H7 (cell line): ENCODE measurements around the genes ATAD2B, TP53I3, PFN4 and NCOA1.

DNA sequence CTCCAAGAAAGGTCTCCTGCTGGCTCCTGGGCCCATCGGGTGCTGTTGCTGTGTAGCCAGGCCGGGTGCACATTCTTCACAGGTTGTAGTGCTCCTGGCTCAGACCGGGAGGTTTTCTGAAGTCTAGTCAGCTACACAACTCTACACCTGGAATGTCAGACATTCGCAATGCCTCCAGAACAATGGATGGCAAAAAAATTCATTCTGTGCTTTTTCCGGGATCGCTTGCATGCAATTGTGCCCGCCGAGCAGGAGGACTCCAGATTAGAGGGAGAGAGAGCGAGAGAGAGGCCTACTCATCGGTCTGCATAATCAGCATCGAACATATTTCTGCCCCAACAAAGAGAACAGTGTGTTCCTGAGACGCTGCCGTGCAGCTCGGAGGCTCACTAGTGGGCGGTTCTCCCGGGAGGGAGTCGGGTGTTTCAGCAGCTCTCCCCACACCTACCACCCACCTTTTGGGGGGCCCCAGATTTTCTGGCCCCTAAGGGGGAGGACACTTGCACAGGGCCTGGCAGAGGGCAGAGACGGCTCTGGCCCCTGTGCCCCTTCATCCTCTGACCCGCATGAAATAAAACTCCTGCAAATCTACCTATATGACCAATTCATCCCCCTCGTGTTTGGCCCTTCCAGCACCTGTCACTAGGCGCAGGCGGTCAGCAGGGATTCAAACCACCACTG, 117.2 kb downstream of the KLHL29 start:
- RAMPAGE, long total RNA = no peak

GRCh38 chr2:23532345-23533096, 147.5 kb downstream of the KLHL29 start:
- RAMPAGE, long total RNA = no peak

GRCh38 chr2:23595136-23595666, 210.2 kb downstream of the KLHL29 start:
- RAMPAGE, long total RNA = no peak

GRCh38 chr2:23600250-23600820, 215.4 kb downstream of the KLHL29 start:
- RAMPAGE, long total RNA = no peak

GRCh38 chr2:23669938-23670455, 256.9 kb downstream of the ATAD2B start:
- RAMPAGE, long total RNA = no peak

GRCh38 chr2:23926671-23927581, at the start of gene ATAD2B:
Gene ATAD2B (minus strand): TSS chr2:23927123.
- RAMPAGE, long total RNA = no peak

GRCh38 chr2:24083676-24084653, 669 bp downstream of the TP53I3 start:
- RAMPAGE, long total RNA = start-site peak on the minus strand at chr2:24084357-24084414, 36 reads

DNA sequence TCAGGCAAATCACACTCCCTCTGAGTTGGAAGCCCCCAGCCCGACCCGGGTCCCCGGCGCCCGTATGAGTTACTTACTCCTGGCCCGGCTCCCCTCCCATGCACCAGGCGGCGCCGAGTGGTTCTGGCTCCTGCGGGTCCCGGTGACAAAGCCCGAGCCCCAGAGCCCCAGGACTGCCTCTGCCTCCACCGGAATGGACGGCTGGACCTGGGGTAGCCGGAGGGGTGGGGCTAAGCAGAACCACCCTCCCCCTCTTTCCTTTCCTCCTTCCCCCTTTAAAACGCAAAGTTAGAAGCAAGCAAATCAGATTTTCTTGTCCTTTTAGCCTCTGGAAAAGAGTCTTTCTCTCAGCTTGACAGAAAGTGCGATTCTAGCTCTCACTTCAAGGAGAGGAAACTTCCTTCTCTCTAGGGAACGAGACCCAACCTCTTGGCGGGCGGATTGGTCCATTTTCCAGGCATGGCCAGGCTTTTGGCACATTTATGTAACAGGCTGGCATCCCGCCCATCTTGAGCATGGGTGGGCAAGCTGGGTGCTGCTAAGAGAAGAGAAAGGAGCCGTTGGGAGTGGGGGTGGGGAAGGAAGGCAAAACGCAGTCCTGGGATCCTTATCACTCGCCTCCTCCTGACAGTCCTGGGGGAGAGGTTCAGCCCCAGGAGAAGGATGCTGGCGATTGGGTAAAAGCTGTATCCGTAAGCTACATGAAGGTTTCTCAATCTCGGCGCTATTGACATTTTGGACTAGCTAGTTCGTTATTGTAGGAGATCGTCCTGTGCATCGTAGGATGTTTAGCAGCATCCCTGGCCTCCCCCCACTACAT, at the start of gene TP53I3:
TSS of gene TP53I3 (minus strand) at position 181 of the 820 bp plus-strand sequence.
- RAMPAGE, long total RNA = start-site peak on the minus strand centred at position 159 of the sequence, 82 bp wide, 43 reads

GRCh38 chr2:24123097-24123583, at the start of gene PFN4:
Gene PFN4 (minus strand): TSS chr2:24123334.
- RAMPAGE, long total RNA = start-site peak on the plus strand at chr2:24123452-24123501, 21 reads

DNA sequence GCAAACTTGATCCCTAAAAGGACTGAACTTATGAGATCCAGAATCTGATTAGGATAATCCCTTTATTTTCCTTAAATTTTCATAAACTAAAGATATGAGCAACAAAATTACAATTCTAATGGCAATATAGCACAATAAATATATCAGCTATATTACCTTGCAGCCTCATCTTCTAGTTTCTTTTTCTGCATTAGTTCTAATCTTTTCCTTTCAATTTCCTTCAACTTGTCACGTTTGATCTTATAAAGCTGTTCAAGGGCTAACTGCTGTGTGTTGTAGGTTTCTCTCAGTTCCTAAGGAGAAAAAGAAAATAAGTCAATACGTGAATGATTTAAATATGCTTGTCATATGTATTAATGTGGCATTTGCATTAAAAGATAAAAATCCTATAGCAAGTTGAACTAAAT, 84.8 kb downstream of the ITSN2 start:
- RAMPAGE, long total RNA = no peak

GRCh38 chr2:24286159-24286499, 74.2 kb downstream of the ITSN2 start:
- RAMPAGE, long total RNA = no peak

DNA sequence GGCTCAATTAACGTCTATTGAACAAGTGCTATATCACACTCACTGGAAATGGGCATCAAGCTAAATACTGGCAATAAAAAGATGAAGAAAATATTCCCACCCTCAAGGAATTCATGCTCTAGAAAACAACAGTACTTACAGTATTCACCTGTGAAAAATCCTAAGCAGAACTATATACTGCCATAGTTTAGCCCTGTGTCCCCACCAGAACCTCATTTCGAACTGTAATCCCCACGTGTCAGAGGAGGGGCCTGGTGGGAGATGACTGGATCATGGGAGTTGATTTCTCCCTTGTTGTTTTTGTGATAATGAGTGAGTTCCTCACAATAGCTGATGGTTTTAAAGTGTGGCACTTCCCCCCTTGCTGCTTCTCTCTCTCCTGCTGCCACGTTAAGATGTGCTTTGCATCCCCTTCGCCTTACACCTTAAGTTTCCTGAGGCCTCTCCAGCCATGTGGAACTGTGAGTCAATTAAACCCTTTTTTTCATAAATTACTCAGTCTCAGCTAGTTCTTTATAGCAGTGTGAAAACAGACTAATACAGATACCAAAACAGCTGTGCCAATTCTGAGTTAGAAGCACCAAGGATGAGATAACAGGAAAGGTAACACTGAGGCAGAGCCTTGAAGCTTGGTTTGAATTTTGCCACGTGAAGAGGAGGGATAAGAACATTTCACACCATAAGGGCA, 44.8 kb downstream of the ITSN2 start:
- RAMPAGE, long total RNA = no peak

- RAMPAGE, long total RNA = no peak
Observed at GRCh38 chr2:24491066-24491804, at the start of gene NCOA1. Gene NCOA1 (plus strand): TSS chr2:24491254.

GRCh38 chr2:24677702-24678041, 115.5 kb downstream of the PTRHD1 start:
- RAMPAGE, long total RNA = no peak

DNA sequence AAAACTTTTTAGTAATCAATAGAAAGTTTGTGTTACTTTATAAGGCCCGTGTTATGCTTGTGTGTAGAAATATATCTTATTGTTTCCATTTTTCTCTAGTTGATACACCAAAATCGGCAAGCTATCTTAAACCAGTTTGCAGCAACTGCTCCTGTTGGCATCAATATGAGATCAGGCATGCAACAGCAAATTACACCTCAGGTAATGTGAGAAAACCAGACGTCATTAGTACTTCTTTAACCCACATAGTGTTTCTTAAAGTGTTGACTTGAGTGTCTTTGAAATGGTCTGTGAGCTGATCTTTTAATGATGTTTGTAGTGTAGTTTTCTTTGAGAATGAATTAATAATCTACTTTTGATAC, 53.9 kb downstream of the PTRHD1 start:
- RAMPAGE, long total RNA = no peak

GRCh38 chr2:24793792-24794531, 737 bp downstream of the CENPO start:
- RAMPAGE, long total RNA = no peak

DNA sequence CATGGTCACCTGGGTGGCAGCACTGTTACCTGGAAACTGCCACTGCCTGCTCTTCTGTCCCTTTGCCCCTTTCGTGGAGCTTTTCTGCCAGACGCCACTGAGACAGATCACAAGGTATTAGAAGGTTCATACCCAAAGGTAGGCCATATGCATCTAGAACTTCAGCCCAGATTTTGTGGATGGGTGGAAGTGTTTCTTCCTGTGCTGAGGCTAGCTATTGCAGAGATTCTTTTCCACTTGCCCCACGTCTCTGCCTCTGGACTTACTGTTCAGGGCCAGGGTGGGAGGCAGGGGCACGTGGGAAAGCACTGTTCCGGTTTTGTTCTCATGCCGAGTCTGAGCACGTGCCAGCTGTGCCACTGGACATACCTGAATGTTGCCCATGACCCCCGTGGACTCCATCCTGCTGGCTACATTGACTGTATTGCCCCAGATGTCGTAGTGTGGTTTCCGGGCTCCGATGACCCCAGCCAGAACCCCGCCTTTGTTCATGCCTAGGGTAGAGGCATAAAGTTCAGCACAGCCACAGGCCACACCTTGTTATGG, 27.2 kb downstream of the CENPO start:
- RAMPAGE, long total RNA = no peak

GRCh38 chr2:24821189-24822228, 28.3 kb downstream of the CENPO start:
- RAMPAGE, long total RNA = no peak

DNA sequence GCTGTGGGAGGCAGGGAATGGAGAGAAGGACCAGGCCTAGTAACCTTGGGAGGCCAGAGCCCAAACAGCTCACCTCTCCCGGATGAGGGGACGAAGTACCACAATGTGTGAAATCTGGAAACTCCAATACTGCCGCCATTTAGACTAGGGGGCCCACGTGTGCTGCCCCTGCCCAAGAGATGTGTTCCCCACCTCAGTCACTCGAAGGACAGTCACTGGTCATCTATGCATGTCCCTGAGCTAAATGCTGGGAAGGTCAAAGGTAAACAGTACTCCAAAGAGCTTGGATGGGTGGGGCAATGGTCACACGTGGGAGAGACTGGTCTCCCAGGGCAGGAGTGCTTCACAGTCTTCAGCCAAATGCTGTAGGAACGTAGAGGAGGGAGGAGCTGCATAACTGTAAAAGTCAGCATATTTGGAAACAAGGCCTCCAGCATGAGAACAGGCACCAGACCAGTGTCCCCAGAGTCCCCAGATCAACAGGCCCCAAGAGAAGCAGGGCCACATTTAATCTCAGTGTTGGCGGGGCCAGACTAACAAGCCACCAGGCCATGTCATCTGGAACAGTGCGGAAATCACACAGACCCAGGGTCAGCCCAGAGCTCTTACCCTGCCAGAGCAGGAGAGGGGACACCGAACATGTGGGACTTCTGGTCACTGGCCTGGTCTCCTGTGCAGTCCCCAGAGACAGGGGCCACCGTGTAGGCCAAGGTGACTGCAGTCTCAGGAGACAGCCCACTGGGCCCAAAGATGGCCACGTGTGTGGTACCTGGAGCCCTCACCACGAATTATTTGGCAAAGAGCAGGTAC, 63.3 kb downstream of the ADCY3 start:
- RAMPAGE, long total RNA = no peak

DNA sequence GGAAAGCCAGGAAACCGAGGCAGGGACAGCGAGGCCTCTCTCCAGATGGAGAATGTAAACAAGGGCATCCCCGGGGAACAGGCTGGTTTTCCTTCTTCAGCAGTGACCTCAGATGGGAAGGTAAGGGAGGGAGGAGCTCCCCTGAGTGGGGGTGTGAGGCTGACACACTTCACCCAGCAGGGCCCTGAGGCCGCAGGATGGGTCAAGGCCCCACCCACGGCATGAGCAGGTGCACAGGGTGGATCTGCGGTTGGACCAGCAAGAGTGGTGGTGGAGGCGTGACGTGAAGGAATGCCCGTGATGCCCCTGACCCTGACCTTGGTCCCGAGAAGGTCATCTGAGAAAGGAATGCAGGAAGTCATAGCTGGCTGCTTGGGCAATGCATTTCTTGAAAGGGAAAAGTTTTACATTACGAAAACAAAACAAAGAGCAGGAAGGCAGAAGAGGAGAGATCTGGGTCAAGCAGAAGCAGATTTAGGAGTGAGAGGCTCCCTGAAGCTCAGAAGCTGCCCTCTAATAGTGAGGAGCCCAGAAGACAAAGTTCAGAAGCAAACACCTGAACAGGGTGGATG, 48.1 kb downstream of the ADCY3 start:
- RAMPAGE, long total RNA = no peak